Left colon (tissue), 1 donor: ENCODE measurements around a stretch of chr11.

DNA sequence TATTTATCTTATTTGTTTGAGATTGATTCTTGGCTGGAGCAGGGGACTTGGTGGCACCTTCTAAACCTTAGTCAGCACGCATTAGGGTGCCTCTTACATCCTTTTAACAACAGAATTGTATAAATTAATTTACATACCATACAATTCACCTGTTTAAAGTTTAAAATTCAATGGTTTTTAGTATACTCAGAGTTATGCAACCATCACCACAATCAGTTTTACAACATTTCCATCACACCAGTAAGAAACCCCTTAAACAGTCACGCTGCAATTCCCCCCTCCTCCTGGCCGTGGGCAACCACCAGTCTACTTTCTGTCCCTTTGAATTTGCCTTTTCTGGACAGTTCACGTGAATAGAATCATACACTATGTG is 20.2 kb upstream of the SWAP70 start:
- PRO-cap = unidirectional peak, minus-strand start at position 289 of the sequence

DNA sequence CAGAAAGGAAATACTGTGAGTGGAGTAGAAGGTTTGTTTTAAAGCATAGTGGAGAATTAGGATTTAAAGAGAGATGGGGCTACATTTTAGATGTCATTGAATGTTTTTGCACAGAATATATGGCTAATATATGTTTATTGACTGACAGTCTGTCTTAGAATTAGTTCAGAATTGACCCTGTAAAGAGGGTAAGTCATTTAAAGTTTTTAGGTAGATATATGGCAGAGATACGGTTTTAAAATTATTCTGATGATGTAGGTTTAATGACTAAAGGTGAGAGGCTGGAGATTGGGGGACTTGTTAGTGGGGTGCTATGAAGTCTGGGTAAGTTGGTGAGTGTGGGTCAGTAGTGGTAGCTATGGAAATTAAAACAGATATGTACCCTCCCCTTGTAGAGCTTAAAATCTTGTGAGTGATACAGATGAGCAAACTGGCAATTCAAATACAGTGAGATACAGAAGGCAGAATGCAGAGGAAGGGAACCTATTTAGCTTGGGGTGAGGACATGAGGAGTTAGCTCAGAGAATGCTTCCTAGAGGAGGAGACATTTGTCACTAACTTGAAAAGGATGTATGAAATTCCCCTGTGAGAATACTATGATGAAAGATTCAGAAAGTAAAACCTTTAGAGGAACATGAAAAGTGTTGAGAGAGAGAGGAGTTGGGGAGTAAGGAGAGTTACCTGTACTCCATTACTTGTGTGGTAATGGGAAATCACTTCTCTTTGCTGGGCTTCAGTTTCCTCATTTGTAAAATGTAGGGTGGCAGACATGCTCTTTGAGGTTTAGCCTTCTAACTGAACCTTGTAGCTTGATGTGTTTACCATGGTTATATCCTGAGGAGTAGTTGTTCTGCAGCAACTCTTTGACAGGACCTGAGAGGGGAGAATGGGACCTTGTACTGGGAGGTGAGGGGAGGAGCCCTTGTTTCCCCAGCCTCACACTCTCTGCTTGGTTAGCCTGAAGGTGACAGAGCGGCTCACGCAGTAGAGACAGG is 17.7 kb downstream of the SWAP70 start:
- PRO-cap = no peak

DNA sequence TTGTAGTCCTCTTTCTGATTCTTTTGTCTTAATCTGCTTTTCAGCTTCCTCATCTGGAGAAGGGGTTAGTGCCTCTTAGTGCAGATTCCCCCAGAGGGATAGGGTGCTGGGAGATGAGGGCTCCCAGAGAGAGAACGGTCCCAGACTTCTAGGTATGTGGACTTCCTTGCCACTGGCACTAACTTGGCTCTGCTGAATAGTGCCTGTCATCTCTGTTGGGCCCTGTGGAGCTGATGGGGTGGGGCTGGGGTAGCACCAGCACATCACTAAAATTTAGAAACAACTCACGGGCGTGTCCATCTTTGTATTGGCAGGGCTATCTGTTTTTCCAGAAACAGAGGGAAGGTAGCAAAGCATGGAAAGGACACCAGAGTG is 25.8 kb downstream of the SWAP70 start:
- PRO-cap = no peak

GRCh38 chr11:10122593-10123336 is 171.3 kb downstream of the SBF2 start:
- PRO-cap = no peak

DNA sequence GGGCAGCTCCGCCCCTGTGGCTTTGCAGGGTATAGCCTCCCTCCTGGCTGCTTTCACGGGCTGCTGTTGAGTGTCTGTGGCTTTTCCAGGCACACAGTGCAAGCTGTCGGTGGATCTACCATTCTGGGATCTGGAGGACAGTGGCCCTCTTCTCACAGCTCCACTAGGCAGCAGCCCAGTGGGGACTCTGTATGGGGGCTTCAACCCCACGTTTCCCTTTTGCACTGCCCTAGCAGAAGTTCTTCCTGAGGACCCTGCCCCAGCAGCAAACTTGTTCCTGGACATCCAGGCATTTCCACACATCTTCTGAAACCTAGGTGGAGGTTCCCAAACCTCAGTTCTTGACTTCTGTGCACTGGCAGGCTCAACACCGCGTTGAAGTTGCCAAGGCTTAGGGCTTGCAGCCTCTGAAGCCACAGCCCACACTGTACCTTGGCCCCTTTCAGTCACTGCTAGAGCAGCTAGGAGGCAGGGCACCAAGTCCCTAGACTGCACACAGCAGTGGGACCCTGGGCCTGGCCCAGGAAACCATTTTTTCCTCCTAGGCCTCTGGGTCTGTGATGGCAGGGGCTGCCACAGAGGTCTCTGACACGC is 159.2 kb downstream of the SBF2 start:
- PRO-cap = no peak

DNA sequence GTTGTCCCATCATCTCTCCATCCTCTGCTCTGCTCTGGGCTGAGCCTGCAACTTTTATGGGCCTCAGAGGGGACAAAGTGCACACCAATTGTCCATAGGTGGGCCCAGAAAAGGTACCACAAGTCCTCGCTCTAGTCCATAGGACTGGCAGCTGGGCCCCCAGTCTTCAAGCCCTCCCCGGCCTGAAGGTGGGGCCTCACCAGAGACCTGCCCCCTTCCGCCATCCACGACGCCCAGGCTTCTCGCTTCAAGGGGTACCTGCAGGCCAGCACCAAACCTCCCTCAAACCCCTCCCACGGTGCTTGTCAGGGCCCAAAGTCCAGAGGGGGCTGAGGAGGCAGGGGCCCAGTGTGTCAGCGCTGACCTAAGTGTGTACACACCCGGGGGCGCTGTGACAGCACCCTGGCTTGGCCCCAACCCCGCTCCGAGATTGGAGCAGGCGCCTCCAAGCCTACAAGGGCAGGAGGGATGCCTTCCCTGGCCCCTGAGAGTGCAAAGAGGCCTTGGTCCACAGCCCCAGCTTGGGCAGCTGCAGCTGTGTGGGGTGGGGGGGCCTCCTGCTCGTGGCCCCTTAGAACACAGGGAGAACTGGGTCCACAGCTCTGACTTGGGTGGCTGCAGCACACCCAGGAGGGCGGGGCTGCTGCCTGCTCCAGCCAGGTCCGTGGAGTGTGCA is 5.1 kb downstream of the SBF2 start:
- PRO-cap = no peak

GRCh38 chr11:10303669-10304389 is 1.0 kb upstream of the ADM start:
- PRO-cap = bidirectional peak, plus-strand start at chr11:10304004, minus-strand start at chr11:10304038; bidirectional peak, plus-strand start at chr11:10304235, minus-strand start at chr11:10304266

GRCh38 chr11:10563621-10564552 is 4.6 kb downstream of the LYVE1 start:
- PRO-cap = no peak

DNA sequence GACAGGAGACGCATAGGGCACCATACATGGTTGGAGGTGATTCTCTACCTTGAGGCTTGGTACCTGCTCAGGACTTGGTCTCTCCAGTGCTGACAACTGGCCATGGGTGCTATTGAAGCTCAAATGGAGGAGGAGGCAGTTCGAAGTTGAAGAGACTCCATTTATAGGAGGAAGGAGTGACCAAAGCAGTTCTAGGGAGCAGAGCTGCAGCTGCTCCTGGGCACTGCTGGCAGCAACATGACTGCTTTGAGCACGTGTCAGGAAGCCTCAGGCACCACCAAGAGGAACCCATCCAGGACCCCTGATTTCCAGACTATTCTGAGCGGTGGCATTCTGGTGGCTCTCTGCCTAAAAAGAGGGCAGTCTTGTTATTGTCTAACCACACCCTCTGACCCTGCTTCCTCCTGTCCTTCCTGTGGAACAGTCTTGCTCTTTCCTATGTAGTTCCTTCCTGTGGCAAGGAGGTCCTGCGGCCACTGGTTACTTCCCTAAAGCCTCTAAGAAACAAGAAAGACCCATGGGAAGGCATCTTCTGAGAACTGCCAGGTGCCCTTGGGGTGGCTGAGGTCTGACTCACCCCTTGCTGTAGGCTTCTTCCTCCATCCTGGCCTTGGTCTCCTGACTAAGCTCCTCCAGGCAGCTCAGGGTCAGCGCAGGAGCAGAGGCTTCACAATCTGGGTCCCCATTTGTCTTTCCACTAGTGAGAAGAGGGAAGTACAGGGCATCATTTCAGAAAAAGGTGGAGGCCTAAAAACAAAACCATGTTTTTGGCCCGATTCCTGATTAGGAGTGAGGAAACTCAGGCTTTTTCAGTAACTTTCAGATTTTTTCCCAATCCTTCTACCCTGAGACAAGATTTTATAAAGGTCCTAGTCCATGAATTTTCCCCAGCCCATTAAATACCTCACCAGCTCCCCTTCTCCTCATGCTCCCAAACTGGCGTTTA is 13.1 kb upstream of the LYVE1 start:
- PRO-cap = no peak

GRCh38 chr11:10588723-10589442 is 20.4 kb upstream of the LYVE1 start:
- PRO-cap = no peak

DNA sequence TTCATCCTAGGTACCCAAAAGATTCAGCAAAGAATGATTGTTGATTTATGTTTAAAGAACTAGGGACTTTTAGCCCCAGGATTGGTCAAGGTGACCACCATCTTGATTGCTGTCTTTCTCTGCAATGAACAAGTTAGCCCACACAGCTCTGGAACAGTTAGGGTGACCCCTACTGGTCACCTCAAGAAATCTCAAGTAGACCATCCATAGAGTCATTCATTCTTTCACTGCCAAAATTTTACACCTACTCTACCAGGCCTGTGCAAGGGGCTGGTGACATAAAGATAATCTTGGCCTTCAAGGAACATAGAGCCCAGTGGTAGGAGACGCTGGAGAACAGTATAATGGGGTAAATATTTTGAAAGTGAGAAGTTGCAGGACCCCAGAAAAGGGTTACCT is 39.3 kb downstream of the IRAG1 start:
- PRO-cap = no peak

- PRO-cap = no peak
These were observed 24.4 kb downstream of the IRAG1 start for GRCh38 chr11:10669096-10669644.

DNA sequence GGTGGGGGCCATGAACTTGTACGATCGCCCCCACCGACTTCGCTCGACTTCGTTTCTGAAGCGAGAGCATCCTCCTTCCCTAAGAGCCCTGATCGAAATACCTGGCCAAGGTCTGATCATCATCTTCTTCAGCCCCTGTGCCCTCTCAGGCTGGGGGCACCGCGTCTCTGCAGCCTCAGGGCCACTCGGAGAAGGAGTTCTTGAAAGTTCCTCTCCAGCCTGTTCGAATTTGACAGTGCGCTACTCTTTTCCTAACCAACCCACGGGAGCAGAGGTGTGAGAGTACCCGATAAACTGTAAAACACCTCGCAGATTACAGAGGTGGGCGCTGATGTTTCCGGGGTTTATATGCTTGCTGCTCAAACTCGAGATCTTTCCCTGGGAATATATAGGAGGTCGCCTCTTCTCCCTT is 440 bp downstream of the CTR9 start:
- PRO-cap = no peak

GRCh38 chr11:10806714-10807144 is 2.0 kb downstream of the EIF4G2 start:
- PRO-cap = unidirectional peak, plus-strand start at chr11:10806828

- PRO-cap = no peak
These were observed 50.4 kb upstream of the ZBED5 start for GRCh38 chr11:10908225-10908746.

- PRO-cap = no peak
These were observed 74.5 kb upstream of the CSNK2A3 start for GRCh38 chr11:11427577-11427991.

DNA sequence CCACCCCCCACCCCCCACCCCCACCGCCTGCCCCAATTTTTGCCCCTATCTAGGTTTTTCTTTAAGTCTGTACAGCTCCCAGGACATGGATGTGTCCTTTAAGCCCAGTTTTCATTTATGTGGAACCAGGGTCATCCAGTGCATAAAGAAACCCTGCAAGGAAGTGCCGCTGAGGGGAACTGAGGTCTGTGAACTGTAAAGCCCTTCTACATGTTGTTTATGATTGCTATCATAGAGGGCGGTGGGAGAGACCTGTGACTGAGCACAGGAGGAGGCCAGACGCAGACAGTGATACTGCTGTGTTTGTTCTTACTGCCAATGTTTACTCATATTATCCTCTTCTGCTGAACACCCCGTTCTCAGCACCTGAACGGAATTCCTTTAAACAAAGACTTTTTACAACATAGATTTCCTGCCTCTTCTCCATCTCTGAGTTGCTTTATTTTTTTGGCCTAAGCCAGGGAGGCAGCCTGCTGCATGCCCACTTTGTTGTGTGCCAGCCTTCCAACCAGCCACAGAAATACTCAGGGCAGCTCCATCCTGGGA is 949 bp upstream of the GALNT18 start:
- PRO-cap = no peak

GRCh38 chr11:11691473-11691809 is 69.6 kb upstream of the GALNT18 start:
- PRO-cap = no peak

DNA sequence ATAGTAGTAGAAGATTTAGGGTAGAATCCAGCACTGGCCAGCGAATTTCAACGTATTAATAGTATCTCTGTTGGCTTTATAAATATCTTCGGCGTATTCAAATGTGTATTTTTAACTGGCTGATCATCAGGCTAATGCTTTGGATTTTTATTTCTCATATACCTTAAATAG is 1.1 kb downstream of the USP47 start:
- PRO-cap = no peak

DNA sequence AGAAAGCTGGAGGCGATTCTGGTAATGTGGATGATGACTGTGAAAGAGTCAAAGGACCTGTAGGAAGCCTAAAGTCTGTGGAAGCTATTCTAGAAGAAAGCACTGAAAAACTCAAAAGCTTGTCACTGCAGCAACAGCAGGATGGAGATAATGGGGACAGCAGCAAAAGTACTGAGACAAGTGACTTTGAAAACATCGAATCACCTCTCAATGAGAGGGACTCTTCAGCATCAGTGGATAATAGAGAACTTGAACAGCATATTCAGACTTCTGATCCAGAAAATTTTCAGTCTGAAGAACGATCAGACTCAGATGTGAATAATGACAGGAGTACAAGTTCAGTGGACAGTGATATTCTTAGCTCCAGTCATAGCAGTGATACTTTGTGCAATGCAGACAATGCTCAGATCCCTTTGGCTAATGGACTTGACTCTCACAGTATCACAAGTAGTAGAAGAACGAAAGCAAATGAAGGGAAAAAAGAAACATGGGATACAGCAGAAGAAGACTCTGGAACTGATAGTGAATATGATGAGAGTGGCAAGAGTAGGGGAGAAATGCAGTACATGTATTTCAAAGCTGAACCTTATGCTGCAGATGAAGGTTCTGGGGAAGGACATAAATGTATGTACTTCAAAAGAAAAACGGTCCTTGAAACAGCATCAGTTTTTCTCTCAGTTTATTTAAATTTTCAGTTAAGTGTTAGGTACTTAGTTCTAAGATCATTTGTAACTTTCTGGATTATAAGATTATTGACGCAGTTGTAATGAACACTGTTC is 65.7 kb downstream of the DKK3 start:
- PRO-cap = no peak